ENCODE measurements around a stretch of chr17.

DNA sequence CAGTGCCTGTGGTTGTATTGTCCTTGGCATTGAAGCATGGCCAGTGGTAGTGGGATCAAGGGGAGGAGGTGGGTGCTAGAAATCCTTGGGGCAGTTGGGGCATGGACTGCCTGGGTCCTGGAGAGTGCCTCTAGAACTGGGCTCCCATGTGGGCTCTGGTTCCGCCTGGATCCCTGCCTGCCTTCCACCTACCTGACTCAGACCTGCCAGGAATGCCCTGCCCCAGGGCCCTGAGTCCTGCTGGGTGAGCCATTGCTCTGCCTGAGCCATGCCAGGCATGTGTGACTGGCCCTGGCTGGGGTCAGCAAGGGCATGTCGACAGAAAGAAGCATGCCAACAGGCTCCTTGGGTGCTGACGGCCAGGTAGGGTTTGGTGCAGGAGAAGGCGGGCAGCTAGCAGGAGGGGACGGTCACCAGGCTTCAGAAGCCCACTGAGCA is 2.2 kb downstream of the TRAF4 start:
- PRO-cap, result no peak

GRCh38 chr17:28747530-28748135 is 3.8 kb downstream of the TRAF4 start:
- PRO-cap, result no peak

GRCh38 chr17:28751508-28752677 is 8.1 kb downstream of the TRAF4 start:
- PRO-cap, result no peak

- PRO-cap, result no peak
Observed at GRCh38 chr17:28757657-28758444, 14.0 kb downstream of the TRAF4 start.

GRCh38 chr17:28855136-28855725 is 415 bp downstream of the ERAL1 start:
- PRO-cap, result bidirectional peak, plus-strand start at chr17:28855224, minus-strand start at chr17:28855264

- PRO-cap, result bidirectional peak, plus-strand start at chr17:28897192, minus-strand start at chr17:28897088
Observed at GRCh38 chr17:28896564-28897553, 674 bp downstream of the FLOT2 start.

DNA sequence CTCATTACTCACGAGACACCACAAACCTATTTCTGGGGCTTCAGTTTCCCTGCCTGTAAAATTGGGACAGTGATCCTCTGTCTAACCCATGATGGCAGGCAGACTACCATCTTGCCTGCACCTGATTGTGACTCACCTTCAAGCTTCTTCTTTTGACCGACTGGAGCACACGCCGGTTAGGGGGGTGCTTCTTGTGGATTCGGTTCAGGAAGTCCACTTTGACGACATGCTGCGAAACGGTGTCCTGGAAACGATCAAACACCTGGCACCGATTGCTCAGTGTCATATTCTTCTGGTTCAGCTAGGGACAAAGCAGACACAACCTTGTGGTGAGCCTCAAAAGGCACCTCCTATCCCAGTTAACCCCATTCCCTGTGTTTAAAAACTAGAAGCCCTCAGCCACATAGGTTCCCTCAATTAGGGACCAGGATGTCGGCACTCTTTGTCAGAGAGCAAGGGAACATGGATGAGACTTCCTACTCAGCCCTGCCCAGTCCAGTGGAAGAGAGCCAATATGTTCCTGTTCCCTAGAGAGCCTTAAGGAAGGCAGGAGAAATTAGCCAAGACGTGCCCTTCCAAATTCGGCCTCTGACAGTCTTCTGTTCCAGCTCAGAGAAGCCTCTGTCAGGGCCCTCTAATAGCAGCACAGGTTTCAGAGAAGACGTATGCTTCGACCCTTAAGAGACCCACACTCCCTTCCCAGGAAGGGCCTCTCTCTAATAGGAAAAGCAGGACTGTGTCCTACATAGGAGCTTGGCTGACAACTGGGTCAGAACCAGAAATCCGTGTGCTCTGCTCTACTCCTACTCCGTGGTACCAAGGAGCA is 14.5 kb upstream of the DHRS13 start:
- PRO-cap, result no peak

GRCh38 chr17:28918083-28918825 is 15.4 kb upstream of the DHRS13 start:
- PRO-cap, result no peak

- PRO-cap, result bidirectional peak, plus-strand start at chr17:29133603, minus-strand start at chr17:29133486
Observed at GRCh38 chr17:29132963-29133927, 47.0 kb downstream of the MYO18A start.

GRCh38 chr17:29148197-29149498 is 31.6 kb downstream of the MYO18A start:
- PRO-cap, result bidirectional peak, plus-strand start at chr17:29149164, minus-strand start at chr17:29148877

DNA sequence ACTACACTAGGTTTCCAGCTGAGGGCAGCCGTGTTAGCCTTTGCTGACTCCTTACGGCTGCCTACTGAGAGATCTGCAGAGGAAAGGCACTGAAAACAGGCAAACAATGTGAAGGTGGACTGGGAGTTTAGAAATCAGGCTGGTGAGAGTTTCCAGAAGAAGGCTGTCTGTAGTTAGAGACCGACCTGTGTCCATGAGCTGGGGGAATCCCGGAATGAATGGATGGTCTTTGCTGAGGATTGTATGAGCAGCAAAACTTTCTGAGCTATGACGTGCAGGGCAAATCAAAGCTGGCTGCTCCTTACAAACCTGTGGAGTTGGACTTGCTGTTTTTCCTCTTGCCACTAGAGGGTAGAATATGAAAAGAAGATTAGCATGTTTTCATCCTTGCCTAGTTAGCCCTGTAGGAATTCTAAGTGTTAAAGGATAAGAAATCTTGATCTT is 20.2 kb upstream of the TAOK1 start:
- PRO-cap, result unidirectional peak, plus-strand start at position 67 of the sequence

- PRO-cap, result no peak
Observed at GRCh38 chr17:29546071-29547200, 20.4 kb downstream of the ABHD15 start.

GRCh38 chr17:29592040-29592564 is 830 bp upstream of the ANKRD13B start:
- PRO-cap, result bidirectional peak, plus-strand start at chr17:29592458, minus-strand start at chr17:29592305

DNA sequence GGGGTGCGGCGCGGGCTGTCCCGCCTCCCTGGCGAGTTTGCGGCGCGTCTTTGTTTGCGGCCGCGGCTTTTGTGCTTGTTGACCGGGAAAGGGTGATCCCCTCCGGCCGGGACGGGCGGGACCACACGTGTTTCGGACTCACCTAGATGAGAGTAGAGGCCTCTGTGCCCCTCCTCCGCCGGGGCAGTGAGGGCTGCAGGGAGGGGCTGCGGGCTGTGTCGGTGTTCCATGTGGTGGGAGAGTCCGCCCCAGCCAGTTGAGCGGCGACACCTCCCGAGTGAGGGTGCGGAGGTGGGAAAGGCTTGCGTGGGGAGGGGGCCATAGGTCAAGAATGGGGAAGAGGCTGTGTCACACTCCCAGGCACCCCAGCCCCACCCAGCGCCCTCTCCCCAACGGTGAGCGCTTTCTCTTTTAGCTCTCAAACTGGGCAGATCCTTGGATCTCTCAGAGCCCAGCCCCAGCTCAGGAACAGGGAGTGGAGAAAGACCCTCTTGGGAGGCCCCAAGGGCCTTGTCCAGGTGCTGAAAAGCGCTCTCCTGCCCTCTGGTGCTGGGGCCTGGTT is 949 bp downstream of the ANKRD13B start:
- PRO-cap, result unidirectional peak, minus-strand start at position 166 of the sequence

GRCh38 chr17:29613966-29614478 is 8.7 kb downstream of the CORO6 start:
- PRO-cap, result no peak

GRCh38 chr17:29639191-29640091 is 16.7 kb upstream of the CORO6 start:
- PRO-cap, result unidirectional peak, minus-strand start at chr17:29639653

DNA sequence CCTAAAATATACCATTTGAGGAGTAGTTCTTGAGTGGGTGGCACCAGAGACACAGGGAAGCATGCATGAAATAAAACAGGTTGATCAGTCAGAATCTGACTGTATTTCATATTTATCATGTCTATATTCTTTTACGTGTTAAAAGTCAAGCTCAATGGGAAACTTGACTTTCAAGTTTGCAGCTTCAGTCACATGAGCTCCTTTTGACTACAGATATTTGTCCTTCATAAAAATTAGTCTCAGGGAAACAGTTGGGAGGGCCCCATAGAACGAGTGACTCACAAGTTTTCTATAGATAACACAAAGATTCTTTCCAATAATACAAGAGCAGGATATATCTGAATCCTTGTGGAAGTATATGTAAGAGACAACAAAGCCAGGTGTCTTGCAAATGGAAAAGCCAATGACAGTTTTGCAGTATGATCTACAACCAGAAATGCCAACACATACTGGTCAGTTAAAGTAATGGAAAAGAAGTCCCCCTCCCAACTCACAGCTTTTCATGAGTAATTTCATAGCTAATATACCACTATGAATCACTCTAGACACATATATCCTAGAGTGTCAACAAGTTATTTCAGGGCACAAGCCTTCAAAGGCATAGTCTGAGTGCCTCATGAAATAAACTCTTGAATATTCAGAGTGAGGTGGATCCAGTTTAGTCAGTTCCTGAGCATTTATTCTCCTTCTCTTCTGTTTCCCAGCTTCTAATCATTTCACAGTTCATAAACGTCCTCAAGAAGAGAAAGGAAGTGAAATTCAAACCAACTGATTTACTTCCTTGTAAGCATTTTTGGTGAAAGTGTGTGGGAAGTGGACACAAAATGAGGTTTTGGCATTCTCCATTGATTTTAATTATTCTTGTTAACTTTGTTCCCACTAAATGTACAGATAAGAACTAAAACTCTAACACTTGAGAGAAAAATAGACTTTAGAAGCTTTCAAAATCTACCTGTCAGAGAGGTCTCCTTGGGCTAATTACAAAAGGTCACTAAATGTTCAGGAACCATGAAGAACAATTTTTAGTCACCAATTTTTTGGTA is 42.5 kb upstream of the CORO6 start:
- PRO-cap, result no peak

GRCh38 chr17:29674259-29674743 is 51.6 kb upstream of the CORO6 start:
- PRO-cap, result no peak

DNA sequence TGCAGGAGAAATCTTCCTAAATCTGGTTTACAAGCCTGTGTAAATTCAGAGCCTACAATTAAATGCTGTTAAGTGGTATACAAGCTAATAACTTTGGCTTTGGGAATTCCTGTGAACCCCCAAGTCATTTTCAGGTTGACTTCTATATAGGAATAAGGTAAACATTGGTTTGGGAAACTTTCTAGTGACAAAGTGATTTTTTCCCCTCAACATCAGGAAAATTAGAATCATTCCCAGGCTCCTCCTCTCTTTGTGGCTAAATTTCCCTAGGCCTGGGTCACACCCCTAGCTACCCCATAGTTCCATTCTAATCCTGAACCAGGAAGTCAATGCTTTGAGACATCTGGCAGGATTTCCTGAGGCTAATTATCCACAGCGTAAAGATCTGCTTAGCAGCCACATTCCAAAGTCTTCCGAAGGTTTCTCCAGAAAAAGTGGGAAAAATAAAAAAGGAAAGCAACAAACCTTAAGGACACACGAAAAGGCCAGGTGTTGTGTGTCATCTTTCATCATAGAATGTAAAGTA is 60.2 kb upstream of the CORO6 start:
- PRO-cap, result unidirectional peak, plus-strand start at position 369 of the sequence

DNA sequence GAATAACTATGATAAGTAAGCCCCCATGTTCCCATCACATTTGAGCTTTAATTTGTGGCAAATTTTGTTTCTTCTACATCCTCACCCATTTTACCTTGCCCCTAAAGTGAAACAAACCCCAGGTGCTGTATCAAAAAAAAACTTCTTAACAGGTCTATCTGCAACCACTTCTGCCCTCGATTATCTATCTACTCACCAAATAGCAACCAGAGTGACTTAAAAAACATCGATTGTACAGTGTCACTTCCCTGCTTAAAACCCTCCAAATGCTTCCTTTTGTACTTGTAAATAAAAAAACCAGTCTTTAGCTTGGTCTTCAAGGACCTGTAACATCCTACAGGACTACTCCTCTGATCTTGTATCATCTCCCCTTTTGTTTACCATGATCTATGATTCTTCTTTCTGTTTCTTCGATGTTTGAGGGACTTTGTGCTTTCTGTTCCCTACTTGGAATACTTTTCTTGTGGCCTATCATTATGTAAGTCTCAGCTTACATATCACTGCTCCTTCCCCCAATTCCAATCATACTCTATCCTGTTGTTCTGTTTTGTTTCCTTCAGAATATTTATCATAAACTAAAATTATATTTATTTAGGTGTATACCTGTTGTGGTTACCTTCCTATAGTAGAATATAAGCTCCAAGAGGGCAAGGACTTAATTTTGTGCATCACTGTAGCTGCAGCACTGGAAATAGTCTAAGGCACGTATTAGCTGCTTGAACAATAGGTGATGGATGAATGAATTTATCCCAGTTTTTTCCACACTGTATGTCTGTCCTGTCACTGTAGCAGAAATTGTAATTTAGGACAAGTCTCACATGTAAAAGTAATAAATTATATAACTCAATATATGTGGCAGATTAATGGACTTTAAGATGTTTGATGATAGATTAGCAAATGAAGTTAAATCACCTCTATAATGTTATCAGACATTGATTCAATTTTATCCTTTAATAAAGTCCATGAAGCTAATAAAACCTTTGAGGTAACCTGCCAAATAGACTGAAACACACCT is 82.9 kb upstream of the CORO6 start:
- PRO-cap, result no peak

Data from H9 (cell line).